CD14-positive monocyte (primary cell): ENCODE results near the genes VSTM2L, SLC32A1 and PPP1R16B.

DNA sequence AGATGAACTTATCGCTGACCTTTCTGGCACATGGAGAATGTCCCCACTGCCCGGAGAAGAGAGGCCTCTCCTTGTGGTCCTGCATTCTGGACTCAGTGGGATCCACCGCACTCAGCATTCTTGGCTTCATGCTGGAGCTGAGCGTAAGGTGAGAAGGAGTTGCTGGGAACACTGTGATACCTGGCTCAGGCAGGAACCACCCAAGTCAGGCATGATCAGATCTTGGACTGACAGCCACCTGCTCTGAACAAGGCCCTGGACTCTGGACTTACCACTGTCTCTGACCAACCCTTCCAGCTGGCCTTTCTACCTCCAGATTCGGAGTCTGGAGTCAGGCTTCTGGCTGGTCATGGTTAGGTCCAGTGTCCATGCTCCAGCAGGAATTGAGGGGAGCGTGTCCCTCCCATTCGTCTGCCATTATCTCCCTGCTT, 5.7 kb upstream of the MANBAL start:
- CAGE, long polyA plus RNA, result no peak

- CAGE, long polyA plus RNA, result no peak
Measured at GRCh38 chr20:37314812-37315979, 25.7 kb downstream of the MANBAL start.

DNA sequence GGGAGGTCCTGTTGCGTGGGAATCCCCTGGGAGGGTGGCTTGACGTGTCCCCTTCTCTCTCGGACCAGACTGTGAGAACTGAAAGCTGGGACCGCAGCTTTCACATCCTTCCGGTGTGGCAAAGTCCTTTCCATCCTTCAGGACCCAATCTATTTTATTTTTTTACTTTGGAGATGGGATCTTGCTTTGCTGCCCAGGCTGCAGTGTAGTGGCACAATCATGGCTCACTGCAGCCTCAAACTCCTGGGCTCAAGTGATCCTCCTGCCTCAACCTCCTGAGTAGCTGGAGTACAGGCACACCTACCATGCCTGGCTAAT, 9.1 kb upstream of the SRC start:
- CAGE, long polyA plus RNA, result start-site peak on the plus strand centred at position 107 of the sequence, 300 bp wide, 40 and 26 reads in 2 replicates

- CAGE, long polyA plus RNA, result no peak
Measured at GRCh38 chr20:37379987-37381295, 34.5 kb downstream of the SRC start.

DNA sequence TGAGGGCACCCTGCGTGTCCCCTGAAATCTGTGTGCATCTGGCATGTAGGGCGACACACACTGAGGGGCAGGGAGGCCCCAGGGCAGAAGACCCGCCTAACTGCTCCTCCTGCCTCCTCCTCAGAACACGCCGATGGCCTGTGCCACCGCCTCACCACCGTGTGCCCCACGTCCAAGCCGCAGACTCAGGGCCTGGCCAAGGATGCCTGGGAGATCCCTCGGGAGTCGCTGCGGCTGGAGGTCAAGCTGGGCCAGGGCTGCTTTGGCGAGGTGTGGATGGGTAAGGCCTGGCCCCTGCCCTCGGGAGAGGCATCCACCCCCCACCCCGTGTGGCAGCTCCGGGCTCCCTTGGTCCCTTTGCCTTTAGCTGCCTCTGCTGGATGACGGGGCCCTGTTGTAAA, 51.6 kb downstream of the SRC start:
- CAGE, long polyA plus RNA, result no peak

DNA sequence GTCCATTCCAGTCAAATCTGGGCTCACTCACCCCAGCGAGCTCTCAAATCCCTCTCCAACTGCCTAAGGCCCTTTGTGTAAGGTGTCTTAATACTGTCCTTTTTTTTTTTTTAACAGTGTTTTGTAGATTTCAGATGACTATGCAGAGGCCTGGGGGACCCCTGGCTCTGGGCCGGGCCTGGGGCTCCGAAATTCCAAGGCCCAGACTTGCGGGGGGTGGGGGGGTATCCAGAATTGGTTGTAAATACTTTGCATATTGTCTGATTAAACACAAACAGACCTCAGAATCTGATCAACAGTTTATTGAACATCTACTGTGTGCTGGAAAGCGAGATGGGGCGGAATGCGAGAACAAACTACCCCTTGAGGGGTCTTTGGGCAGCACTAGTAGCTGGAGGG, 59.2 kb downstream of the SRC start:
- CAGE, long polyA plus RNA, result no peak

DNA sequence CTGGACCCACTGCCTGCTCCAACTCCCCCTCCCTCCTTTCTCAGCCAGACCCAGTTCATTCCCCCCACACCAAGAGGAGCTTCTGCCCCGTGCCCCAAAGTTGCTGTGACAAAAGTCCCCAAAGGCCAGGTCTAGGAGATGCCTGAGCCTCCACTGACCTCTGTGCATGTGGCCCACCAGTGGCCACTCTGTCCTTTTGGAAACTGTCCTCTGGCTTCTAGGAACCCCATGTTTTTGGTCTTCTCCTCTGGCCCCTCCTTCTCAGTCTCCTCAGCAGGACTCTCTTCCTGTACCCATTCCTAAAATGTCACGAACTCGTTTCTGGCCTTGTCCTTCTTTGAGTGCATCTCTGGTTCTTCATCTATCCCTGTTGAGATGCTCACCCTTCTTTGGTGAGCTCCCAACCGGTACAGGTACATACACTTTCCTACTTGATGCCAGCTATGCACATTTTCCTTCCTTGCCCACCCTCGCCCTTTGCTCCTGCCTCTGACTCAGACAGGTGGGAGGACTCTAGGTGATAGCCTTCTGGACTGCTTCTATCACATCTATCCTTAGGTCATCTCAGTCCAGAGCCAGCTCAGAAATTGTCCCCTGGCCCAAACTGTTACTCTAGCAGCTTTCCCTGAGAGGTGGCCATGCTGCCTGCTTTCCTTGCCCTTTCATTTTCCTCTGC, 14.9 kb upstream of the NNAT start:
- CAGE, long polyA plus RNA, result no peak

DNA sequence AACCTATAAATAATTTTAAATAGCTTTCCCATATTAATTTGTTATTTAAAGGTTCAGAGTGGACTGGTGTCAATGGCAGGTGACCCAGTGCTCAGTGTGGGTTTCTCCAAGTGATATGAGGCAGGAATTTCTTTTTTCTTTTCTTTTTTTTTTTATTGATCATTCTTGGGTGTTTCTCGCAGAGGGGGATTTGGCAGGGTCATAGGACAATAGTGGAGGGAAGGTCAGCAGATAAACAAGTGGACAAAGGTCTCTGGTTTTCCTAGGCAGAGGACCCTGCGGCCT, 23.6 kb downstream of the CTNNBL1 start:
- CAGE, long polyA plus RNA, result no peak

DNA sequence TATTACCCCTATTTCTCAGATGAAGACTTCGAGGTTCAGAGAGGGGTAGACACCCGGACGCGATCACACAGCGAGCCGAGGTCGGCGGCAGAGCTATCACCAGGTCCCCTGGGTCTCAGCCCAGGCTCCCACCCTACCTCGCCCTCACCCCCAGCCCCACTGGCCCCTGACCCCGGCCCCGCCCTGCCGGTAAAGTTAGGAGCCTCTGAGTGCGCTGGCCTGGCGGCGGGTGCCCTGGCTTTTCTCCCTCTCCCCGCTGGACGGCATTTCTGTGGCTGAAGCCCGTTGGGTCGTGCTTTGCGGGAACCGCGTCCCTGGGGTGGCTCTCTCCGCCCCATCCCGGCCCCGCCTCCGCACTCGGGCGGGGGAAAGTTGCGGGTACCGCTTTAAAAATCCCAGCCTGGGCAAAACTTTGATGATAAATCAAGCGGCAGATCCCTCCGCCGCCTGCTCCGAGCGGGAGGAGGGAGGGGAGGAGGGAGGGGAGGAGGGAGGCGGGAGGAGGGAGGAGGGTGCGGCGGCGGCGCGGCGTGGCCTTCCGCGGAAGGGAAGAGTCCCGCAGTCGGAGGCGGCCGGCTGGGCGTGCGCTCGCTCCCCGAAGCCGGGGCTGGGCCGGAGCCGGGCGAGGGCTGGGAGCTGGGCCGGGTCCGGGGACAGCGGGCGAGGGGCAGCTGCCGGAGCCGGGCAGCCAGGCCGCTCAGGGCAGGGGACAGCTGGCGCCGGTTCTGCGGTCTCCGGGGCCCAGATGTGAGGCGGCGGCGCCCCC, at the start of gene VSTM2L:
Gene VSTM2L, plus strand, starts transcription at position 559 of the 766 bp plus-strand sequence.
- CAGE, long polyA plus RNA, result no peak

DNA sequence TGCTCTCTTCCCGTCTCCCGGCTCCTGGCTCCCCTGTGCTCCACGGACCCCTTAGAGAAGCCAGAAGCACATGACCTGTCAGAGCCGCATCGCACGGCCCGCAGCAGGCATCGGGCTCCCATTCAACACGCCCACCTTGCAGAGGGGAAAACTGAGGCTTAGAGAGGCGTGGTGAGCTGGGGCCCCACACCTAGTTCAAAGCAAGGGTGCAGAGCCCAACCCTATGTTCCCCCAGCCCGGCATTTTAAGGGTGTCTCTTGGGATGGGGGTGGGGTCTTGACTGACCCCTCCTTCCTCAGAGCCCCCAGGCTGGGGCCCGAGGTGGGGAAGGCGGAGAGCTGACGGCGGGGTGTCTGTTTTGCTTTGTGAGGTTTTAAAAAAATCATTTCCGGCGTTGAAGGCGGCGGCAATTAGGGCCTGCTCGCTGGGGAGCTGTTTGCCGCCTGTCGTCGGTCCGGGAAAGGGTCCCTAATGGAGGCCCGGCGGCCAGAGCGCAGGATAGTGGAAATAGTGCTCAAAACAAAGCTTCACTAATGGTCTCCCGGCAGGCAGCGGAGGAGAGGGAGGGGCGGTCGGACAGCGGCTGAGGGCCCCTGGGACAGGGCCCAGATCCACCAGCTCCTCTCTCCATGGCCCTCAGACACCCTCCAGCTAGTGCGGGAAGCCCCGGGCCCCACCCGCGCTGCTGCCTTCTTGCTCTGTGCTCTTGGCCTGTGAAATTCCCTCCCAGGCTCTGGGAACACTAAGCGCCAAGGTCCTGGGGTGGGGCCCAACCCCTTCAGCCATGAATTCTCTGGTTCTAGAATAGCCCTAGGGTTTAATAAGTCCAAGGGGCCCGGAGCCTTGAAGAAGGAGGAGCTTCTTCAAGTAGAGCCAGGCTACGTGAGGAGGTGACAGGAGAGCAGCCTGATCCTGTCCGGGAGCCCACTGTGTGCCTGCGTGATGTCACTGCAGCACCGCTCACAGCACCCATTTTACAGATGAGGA, 12.0 kb downstream of the VSTM2L start:
- CAGE, long polyA plus RNA, result no peak

GRCh38 chr20:38086409-38086998, 53.0 kb downstream of the RPRD1B start:
- CAGE, long polyA plus RNA, result no peak

- CAGE, long polyA plus RNA, result no peak
Measured at GRCh38 chr20:38139698-38140430, 25.2 kb downstream of the TGM2 start.

DNA sequence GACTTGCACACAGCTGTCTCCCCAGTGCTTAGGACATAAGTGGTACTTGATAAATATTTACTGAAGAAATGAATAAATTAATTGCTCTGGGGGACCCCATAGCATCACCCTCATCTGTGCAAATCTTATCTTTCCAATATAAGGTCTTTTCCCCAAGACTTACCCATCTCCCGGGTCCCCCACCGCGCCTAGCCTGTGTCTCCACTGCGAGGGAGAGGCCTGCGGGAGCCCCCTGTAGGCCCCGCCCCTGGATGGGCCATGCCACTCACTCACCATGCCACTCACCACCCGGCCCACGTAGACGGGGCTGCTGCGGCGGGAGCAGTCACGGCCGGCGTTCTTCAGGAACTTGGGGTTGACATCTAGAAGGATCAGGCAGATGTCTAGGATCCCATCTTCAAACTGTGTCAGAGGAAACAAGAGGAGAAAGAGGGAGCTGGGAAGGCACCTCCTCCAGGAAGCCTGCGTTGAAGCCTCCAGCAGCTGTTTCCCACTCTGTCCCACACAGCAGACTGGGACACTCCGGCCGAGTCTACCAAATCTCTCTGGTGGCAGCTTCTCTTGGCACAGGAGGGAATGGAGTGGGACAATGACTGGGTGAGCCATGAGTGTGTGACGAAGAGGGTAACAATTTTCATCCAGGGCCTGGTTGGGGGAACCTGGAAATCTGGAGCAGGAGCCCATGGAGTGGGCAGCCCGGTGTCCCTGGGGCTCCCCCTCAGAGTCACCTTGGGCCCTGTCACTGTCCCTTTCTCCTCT, 17.2 kb downstream of the TGM2 start:
- CAGE, long polyA plus RNA, result no peak

DNA sequence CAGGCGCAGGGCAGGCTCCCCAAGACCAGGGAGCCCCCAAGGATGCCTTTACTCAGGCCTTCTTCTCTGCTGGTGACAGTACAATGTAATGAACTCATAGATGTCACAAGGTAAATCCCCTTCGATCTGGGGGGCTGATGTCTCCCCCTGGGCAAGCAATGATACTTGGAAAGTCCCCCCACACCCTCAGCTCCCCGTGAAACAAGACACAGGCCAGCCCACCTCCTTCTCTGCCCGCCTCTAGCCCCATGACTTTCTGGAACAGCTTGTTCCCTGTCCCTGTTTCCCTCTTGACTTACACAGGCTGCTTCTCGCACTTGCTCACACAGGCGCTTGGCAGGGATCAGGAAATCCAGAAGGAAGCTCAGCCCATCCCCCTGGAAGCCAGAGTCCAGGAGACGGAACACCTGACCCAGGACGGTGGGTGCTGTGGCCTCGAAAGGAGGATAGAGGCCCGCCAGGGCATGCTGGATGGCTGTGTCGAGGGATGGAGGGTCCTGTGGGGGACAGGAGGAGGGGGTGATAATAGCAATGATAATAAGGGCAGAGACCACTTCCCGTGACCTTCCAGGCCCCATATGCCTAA, 14.8 kb downstream of the KIAA1755 start:
- CAGE, long polyA plus RNA, result no peak

DNA sequence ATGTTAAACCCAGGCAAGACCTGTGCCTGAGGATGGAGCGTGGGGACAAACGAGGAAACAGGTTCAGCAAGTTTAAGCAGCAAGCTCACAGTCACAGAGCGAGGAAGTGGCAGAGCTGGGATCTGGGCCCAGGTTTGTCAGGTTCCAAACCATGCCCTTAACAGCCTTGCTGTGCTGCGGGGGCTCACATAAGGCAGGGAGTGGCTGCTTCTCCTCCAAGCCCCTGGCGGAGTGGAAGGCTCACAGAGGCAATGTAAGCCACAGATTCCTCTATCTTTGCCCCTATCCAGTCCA, 3.9 kb upstream of the BPI start:
- CAGE, long polyA plus RNA, result no peak

- CAGE, long polyA plus RNA, result no peak
Measured at GRCh38 chr20:38345779-38346213, 486 bp upstream of the LBP start.

GRCh38 chr20:38471822-38472328, 768 bp upstream of the RALGAPB start:
- CAGE, long polyA plus RNA, result no peak

GRCh38 chr20:38723692-38724806, at the start of gene SLC32A1:
Gene SLC32A1, plus strand, starts transcription at chr20:38724486.
- CAGE, long polyA plus RNA, result no peak

- CAGE, long polyA plus RNA, result no peak
Measured at GRCh38 chr20:38727205-38727589, 2.9 kb downstream of the SLC32A1 start.

DNA sequence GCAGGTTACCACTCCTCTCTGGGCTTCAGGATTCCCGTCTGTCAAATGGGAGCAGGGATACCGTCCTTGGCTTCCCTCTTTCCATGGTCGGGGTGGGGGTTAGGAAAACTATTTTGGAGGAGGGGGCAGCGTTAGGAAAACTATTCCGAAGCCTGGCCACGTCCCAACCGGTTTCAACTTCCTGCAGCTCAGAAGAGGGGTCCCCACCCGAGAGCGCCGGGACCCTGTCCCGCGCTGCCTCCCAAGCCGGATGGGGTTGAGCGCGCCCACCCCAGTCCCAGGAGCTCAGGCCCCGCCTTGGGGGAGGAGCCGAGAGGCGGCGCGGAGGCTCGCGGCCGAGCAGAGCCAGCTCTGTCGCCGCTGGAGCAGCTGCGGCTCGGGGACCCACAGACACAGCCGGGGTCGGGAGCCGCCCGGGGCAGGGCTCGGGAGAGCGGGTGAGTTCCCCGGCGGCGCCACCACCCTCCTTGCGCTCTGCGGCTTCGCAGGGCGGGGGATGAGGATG, at the start of gene PPP1R16B:
Gene PPP1R16B, plus strand, starts transcription at position 342 of the 505 bp plus-strand sequence.
- CAGE, long polyA plus RNA, result no peak